RPMI7951 (cell line): ENCODE data around the genes CDK1 and ARID5B.

DNA sequence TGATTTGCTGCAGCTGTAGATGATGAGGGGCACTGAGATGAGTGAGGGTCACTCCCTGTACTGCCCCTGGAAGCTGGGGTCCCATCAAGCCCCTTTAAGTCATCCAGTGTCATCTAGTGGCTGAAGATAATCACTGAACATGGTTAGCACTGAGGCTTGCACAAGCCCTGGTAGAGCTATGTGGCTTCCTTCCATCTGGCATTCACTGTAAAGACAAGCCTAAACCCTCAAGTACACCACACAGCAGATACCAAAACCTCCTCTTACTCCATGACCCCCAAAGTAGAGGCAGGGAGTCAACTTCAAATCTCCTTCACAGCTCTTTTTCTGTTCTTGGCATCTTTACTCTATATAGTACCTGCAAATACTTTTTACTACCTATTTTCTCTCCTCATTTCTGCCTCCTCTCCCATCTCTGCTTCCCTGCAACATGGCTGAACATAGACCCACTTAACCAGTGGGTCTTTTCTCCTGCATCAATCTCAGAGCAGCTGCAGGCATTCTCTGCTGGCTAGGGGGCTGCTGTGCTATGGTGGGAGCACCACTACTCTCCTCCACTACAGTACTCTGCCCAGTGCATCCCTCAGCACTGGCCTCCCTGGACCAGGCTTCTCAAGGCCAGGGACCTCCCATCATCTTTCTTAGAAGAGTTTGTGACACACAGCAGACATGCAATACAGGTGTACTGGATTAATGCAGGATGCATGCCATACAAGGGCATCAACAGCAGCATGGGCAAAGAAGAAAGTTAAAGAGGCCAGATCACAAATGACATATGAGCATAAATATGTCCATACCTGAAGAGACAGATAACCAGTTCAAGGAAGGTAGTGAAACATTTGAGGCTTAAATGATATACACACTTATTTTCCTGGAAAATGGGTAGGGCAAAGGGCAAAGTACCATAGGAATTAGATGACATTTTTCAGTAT is 73.0 kb upstream of the MRLN start:
- RAMPAGE, long total RNA, result no peak

DNA sequence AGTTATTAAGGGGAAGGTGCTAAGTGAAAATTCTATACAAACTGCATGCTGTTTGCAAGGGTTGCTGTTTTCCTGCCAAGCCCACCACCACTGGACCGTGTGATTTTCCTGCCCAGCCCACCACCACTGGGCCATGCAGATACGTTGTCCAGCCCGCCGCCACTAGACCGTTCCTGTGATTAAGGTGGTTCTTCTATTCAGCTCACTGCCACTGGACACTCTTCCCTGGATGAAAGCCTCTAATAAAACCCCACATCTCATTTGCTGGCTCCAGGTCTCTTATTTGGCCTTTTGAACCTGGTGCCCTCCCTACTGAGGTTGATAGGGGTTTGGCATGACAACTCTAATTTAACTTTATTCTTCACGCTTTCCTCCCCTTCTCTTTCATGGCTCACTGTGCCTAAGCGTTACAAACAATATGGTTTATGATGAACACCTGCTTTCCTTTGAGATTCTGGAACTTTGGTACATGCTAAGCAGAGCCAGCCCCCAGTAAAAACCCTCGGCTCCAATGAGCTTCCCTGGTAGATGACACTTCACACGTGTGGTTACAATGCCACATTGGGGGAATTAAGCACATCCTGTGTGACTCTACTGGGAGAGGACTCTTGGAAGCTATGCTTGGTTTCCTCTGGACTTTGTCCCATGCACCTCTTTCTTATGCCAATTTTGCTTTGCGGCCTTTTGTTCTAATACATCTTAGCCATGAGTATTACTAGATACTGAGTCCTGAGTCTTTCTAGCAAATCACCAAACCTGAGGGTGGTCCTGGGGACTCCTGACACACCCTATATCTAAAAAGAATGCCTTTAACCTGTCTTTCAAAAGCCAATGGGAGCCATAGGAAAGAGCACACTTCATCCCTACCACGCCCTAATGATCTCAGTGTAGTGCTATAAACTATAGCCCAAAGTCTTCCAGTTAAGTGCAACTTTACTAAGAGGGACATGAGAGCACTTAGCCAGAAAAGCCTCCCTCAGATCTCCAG is 37.8 kb downstream of the CCDC6 start:
- RAMPAGE, long total RNA, result no peak

DNA sequence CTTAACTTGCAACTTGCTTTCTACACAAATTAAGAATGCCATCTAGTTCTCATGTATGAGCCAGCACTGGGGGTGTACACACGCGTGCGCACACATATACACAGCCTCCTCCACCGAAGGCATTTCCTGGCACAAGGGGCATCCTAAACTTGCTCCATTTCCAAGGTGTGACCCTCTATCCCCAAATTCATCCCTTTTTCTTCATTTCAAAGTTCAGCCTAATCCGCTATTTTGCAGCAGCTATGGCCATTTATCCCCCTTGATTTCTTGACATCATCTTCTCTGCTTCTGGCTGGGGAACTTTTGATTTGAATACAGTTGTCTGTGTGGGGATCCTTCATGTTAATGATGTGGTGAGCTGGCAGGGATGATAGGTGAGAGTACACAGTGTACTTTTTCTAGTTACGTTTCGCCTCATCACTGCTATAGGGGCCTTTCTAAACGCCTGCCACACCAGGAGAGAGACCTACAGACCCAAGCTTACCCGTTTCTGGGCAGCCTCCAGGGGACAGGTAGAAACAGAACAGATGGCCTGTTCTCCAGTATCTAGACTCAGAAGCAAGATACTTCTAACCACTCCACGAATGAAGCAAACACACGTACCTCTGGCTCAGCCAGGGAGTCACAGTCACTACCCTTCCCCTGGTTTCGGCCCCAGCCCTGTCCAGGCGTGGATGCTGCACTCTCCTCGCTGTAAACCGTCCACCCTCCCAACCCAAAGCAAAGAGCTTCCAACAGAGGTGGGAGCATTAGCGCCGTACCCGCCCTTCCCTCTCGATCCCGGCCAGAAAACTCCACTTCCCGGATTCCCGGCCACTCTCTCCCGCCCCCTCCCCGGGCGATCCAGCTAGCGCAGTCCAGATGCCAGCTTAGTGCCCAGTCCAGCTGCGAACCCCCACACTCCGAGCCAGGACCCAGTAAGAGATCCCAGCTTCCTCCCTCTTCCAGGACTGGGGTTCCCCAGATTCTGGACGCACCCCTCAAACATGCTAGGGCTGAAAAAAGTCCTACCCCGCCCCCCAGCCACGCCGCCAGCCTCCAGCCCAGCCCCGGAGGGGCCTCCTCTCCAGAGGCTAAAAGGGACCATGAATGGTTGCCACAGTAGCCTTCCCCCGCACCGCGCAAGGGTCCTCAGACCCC is 1.2 kb downstream of the CCDC6 start:
- RAMPAGE, long total RNA, result no peak

DNA sequence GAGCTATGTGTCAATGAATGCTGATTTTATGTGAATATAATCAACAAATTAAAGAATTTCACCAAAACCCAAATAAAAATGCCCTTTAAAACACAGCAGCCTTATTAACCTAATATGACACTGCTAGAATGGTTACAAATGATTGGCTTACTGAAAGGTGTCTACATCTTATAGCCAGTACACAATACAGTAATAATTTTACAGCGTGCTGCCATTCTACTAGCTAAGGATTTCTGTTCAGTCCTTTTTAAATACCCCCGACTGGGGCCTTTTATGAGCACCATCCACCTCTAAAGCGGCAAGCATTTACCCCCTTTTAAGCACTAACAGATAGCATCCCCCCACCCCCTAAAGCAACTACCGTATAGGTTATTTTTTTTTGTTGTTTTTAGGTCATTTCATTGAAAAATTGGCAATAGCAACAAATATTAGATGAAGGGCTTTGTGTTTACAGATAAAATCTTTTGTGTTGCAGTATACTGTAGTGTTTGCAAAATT is 122.2 kb upstream of the CCDC6 start:
- RAMPAGE, long total RNA, result no peak

DNA sequence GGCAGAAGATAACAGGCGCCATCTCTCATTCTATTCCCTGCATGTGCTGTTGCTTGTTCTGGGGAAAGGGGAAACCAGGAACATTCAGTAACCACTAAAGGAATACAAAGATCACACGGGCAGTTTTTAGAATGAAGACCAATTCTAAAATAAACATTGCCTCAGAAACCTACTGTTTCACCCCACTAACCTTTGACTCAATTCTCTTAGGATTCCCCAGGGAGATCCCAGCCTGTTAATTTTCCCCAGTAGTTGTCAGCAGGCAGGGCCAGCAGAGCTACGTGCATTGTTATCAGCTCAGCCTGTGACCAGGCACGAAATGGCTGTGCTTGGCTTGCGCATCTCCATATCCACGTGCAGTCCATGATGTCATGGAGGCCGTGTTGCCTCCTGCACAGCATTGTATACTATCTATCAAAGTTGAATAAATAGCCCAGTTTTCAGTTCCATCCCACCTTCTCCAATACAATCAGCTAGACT is 36.0 kb downstream of the ANK3 start:
- RAMPAGE, long total RNA, result no peak

- RAMPAGE, long total RNA, result no peak
Measured at GRCh38 chr10:60778042-60779315, at the start of gene CDK1. CDK1 (plus strand) TSS chr10:60778478.

- RAMPAGE, long total RNA, result no peak
Measured at GRCh38 chr10:60989295-60989863, 45.4 kb upstream of the RHOBTB1 start.

DNA sequence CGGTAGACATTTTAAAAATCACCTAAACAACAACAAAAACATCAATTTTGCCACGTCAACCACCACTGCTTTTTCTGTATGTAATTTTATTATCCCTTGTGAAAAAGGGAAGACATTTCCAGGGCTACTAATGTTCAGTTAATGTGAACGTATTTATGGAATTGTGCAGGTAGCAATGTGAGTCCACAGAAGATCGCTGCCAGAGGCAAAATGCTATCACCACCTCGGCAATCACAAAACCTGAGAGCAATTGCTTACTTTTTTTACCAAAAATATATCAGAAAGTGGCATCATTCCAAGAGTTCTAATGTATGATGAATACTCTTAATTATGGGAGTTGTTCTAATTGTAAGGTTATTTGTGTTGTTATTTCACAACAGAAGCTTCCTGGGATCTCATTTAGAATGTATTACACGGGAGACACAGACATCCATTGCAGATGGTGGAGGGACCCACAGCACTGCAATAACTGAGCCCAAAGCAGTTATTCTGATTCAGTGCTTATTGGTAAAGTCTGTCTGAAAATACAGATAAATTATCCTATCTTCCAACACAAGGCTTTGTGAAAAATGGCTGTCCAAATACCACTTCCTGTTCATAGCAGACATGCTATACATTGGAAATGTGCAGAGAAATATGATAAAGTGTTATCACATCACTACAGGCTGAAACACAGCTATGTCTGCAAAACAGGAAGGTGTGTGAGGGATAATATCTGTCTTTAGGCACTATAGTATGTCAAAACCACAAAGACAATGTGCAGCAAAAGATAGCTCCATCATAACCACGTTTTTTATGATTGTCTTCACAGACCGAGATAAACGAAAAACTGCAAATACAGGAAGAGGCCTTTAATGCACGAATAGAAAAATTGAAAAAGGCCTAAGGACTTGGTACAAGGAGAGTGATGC is 102.7 kb downstream of the CABCOCO1 start:
- RAMPAGE, long total RNA, result no peak

GRCh38 chr10:61901093-61901901 is at the start of gene ARID5B:
ARID5B (plus strand) TSS chr10:61901699.
- RAMPAGE, long total RNA, result no peak

DNA sequence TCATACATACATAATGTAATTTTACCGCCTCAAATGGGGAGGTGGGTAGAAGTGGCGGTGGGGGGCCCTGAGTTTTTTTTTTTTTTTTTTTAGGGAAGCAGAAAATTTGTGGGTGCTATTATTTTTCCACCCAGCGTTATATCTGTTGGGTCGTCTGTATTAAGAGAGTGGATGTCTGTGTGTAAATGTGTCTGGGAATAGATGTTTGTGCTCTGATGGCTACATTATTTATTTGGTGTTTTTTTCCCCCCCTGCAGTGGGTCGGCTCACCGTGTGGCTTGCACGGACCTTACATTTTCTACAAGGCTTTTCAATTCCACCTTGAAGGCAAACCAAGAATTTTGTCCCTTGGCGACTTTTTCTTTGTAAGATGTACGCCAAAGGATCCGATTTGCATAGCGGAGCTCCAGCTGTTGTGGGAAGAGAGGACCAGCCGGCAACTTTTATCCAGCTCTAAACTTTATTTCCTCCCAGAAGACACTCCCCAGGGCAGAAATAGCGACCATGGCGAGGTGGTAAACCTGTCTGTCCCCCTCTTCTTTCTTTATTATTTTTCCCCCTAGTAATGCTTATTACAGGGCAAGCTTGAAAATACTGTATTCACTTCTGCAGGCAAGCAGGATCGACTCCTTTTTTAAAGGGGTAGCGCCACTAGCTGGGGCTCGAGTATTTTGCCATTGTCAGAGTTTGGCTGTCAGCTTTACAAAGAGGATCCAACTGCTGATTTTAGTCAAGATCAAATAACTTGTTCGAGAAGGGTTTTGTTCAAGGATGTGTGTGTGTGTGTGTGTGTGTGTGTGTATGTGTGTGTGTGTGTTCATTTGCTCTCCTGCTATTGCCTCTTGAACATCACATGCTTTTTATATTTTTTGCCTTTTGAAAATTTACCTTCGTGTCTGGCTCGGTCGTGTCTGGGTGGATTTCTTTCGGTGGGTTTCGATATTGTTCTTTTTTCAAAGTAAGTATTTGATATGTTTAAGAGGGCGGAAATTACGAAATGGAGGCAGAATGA is 709 bp downstream of the ARID5B start:
- RAMPAGE, long total RNA, result no peak

- RAMPAGE, long total RNA, result no peak
Measured at GRCh38 chr10:61904577-61905503, 3.3 kb downstream of the ARID5B start.

DNA sequence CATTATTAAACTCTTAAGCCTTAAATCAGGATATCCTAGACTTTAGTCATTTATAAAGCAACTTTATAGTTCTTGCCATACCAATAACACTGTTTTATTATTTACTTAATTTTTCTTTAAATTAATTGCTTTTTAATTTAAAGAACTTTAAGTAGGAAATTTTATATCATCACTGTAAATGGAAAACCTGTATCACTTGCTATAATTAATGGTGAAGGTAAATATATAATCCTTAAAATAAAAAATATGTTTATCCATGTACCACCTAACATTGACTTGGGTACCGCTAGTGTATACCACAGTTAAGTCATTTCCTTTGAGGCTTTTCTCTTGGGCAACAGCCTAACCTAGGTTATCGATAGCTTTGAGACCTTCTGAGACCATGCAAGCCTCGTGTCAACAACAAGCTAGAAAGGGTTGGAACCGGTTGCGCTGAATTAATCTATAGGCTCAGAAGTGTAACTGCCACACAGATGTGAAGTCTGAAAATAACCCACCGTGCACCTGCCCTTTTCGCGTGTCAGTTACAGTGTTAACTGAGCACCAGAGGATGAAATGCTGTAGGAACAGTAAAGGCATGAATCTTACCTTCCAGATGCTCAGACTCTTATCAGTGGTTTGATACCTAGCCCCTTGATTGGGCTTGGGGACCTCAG is 59.7 kb downstream of the ARID5B start:
- RAMPAGE, long total RNA, result no peak

- RAMPAGE, long total RNA, result no peak
Measured at GRCh38 chr10:61986585-61987118, 85.2 kb downstream of the ARID5B start.

- RAMPAGE, long total RNA, result no peak
Measured at GRCh38 chr10:62019009-62019440, 117.5 kb downstream of the ARID5B start.

GRCh38 chr10:62038470-62039428 is 137.2 kb downstream of the ARID5B start:
- RAMPAGE, long total RNA, result no peak

- RAMPAGE, long total RNA, result no peak
Measured at GRCh38 chr10:62045116-62045410, 143.6 kb downstream of the ARID5B start.

GRCh38 chr10:62049809-62050250 is 148.3 kb downstream of the ARID5B start:
- RAMPAGE, long total RNA, result no peak

- RAMPAGE, long total RNA, result no peak
Measured at GRCh38 chr10:62052765-62053728, 151.5 kb downstream of the ARID5B start.

GRCh38 chr10:62541592-62542344 is 167.6 kb downstream of the ZNF365 start:
- RAMPAGE, long total RNA, result no peak

DNA sequence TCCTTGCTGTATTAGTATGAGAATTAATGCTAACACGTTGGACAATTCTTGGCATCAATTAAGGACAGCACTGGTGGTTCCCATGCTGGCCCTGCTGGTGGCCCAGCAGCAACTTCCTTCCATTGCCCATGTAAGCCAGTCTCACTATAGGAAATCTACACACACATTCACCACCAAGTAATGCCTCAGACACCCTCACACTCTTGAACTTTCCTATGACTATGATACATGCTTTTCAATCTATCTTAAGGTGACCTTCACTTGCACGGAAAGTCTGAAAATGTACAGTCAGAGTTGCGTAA is 123.4 kb upstream of the ADO start:
- RAMPAGE, long total RNA, result no peak